ENCODE results near the gene SLC22A23.

DNA sequence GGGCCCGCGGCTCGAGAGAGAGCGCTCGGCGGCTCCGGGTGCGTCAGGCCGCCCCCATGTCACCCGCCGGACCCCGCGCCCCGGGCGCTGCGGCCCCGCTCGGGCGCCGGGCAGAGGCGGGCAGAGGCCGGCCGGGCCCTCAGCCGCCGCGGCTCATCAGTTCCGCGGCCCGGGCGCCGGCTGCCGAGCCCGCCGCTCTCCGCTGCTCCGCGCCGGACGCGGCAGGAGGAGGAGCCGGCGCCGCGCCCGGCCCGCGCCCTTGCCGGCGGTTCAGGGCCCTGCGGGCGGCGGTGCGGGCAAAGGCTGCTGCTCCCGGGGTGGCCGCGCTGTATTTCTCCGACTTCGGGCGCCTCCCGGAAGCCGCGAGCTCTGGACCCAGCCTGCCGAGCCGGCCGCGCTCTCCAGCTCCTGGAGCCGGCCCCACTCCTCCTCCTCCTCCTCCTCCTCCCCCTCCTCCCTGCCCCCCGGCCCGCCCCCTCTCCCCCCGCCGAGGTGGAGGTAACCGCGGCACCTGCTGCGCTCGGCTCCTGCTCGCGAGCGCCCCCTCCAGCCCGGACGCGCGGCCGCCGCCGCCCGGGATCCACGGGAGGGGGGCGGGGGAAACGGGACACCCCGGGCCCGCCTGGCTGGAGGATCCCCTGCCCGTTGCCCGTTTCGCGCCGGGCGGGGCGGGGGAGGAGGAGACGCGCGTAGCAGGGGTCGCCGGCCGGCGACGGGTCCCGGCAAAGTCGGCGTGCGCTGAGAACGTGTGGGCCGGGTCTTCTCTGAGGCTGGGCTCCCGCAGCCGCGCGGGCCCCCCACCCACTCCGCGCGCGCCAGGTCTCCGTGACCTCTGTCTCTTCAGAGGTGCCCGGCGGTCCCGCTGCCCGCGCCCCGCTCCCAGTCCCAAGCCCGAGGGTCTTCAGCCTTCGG is at the start of gene SLC22A23:
Gene SLC22A23, minus strand, starts transcription at position 382 of the 912 bp plus-strand sequence.
- RRBS, result 2% methylated on average over 53 of the region's 129 CpGs

DNA sequence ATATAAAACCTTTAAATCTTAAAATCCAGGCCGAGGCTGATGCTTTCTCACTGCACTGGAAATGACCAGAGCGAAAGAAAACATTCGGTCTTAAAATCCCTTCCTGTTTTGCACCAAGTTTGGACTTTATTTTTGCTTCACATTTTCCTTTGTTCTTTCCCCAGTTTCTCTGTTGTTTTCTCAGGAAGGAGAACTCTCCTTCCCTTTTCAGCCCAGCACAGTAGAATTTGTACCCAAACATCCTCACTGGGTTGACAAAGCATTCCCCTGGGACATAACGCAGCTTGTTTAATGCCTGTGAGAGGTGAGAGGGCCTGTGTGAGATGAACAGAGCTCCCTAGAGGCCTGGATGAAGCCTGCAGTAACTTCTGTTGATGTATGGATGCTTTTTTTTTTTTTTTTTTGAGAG is 104.8 kb upstream of the SLC22A23 start:
- RRBS, result no CpG with 5 or more reads among the region's 4 CpGs

DNA sequence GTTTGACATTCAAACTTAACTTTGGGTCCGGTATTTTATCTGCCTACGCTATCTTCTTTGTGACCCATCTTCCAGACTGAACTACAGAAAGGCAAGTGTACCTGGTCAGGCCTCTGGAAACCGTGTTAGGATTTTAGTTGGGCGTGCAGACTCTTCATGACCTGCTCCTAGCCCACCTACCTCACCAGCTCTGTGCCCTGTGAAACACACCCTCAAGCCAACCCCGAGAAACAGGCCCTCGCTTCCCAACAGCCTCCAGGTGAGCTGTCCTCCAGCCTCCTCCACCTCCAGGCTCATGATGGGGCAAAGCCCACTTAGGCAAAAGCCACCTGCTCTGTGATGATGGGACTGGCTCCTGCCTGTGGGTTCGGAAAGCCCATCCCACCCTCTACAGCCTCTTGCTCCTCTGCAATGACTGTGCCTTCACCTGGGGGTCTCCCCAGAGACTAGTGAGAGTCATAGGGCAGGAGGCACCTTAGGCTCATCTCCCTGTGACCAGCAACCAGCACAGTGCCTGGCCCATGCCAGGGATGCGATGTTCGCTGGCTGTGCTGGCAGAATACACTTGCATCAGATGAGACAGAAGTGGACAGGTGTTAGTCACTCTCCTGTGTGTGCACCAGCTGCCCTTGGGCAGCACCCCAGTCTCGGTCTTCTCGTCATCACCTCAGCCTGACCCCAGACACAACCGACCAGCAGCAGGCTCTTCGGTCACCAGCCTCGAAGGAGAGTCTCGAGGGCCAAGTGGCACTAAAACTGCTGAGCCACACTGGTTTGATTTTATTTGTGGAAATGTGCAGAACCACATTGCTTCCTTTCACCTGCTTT is 10.9 kb downstream of the PXDC1 start:
- RRBS, result no CpG with 5 or more reads among the region's 15 CpGs

DNA sequence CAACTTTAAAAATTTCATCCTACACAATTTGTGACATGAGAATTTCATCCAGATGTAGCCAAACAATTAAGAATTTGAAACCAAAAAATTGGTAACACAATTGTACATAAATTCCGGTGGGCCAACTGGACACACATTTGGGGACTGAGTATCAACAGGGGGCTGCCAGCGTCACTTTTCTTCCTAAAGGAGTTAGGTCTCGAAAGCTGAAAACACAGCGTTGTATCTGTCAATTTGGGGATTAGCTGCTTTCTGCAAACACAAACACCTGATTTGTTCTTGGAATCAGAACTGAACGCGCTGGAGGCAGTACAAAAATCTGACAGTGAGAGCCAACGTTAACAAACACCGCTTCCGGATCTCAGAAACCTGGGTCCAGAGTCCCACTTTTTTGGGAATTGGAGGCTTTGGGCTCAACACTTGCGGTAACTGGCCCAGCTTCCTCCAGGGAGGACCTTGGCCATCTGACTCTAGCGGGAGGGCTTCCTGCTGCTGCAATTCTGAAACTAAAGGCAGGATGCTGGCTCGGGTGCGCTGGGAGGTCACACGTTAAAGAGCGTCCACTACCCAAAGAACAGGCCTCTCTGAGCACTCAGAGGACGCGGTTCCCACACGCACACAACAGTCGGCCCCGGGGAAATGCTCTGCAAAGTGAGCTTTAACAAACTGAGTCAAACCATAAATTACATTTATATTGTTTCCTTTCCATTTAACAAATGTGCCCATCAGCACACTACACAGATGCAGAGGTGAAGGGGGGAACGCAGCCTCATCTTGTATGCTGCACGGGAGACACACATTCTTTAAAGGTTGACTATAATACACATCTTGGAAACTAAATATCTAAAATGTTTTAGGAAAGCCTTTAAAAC is 8.6 kb downstream of the PXDC1 start:
- RRBS, result no CpG with 5 or more reads among the region's 22 CpGs

DNA sequence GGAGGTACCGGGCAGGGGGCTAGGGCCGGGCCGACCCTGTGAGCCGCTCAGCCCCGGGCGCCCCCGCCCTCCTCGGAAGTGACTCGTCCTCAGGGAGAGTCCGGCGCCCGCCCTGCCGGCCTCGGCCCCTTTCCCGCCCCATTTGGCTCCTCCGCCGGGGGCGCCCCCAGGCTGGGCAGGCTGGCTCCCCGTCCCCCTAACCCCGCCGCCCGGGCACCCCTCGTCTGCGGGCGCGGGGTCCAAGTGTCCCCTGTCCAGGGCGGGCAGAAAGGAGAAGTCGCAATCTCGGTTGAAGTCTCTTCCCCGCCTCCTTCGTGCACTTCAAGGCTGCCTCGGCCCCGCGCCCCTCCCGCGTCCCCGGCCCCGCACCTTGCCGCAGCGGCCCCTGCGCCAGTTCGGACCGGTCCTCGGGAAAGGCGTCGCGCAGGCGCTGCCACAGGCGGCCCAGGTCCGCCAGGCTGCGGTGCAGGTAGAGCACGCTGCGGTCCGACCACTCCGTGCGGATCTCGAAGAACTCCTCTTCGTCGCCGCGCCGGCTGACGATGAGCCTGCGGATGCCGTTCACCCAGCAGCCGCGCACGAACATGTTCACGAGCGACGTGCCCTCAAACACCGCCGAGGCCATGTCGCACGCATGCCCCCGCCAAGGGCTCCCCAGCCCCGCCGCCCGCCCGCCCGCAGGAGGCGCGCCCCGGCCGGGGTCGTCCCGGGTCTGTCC is 447 bp downstream of the PXDC1 start:
- RRBS, result 20% methylated on average over 18 of the region's 87 CpGs

DNA sequence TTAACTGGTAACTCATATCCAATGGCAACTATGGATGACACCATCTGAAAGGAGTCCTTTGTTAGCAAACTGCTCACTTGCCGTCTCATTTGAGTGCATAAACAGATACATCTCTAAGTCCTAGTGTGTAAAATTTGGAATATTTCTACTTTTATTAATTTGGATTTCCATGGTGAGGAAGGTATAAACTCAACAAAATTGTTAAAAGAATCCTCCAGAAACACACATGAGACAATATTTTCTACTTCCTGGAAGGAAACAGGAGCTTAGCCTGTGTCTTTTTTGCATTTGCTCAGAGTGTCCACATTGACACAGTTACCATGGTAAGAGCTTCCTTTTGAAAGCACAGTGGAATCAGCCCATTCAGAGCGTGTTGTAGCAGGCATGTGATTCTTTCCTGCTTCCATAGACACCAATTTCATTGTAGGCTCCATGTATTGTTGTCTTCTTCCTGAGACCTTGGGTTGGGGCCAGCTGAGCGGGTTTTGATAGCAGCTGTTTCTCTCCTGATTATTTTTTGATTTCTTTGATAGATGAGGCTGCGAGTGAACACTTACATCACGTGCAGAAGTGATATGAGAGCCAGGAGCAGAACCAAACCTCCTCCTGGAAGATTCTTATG is 44.8 kb upstream of the PXDC1 start:
- RRBS, result no CpG with 5 or more reads among the region's 5 CpGs

DNA sequence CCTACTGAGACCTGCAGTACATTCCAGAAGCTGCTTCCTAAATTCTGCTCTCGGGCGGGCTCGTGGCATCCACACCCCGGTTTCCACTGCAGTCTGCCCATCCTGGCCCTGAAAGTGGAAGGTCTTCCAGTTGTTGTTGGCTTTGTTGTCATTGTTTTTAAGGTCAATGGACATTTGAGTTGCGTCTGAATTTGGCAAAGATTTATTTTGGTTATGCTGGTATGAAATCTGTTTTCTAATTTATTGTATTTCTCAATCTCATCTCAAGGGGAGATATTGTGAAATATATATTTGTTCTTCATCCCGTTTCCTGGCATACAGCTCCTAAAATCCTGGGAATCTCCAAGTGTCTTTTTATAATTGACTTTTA is 39.4 kb downstream of the FAM50B start:
- RRBS, result no CpG with 5 or more reads among the region's 6 CpGs

DNA sequence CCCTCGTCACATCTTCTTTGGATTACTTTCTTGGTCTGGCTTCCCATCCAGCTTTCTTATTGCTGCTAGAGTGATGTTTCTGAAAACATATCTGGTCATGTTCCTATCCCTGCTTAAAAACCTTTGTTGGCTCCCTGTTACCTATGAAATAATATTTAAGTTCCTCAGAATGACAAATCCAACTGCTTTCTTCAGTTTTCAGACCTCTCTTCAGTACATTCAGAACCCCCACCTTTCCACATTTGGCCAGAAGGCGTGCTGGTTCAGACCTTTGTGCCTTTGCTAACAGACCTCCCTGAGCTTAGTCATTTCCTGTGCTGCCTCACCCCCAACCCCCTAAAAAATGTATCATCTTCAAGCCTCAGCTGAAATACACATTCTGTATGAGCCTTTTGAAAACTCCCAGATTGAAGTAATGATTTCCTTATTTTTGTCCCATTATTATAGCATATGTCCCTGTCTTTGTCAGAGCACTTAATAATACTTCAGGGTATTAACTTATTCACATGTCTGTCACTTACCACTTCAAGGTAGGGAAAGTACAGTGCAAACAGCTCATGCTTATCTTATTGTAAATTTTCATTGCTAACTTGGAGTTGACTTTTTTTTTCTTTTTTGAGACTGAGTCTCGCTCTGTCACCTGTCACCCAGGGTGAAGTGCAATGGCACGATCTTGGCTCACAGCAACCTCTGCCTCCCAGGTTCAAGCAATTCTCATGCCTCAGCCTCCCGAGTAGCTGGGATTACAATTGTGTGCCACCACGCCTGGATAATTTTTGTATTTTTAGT is 19.7 kb downstream of the FAM217A start:
- RRBS, result no CpG with 5 or more reads among the region's 6 CpGs

GRCh38 chr6:4121868-4122206 is 13.5 kb downstream of the ECI2 start:
- RRBS, result no CpG with 5 or more reads among the region's 2 CpGs

- RRBS, result no CpG with 5 or more reads among the region's 4 CpGs
Observed at GRCh38 chr6:4345173-4345891, 210.0 kb upstream of the ECI2 start.

DNA sequence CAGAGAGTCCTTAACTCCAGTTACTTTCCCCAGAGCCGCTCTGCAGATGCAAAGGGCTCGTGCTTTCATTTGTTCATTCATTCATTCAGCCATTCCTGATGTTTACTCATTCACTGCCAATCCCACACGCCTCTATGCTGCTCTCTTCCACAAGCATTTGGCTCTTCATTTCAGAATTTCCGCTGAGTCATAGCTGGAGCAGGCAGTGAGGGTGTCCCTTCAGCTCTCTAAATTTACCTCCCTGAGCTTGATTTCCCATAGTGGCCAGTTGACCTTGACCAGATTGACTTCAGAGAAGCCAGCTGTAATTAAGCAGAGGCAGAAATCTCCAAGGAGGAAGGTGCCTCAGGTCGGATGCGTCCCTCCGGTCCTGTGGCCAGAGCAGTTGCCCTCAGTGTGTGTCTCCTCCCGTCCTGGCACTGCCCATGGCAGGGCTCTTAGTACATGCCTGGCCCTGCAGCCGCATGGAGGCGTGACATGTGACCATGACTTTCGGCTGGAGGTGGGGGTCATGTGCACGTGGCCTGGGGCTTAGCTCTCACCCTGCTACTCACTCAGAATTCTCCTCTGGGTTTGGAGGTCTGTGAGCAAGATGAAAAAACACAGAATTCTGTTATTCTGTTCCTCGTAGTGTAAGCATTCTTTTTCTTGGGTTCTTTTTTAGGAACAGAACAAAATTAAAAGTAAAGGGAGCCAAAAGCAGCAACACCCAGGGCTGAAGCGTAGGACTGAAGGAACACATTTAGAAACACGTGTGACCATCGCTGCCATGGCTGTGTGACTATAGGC is 267.3 kb upstream of the ECI2 start:
- RRBS, result no CpG with 5 or more reads among the region's 16 CpGs

- RRBS, result no CpG with 5 or more reads among the region's 15 CpGs
Observed at GRCh38 chr6:4724662-4725286, 51.4 kb upstream of the CDYL start.

DNA sequence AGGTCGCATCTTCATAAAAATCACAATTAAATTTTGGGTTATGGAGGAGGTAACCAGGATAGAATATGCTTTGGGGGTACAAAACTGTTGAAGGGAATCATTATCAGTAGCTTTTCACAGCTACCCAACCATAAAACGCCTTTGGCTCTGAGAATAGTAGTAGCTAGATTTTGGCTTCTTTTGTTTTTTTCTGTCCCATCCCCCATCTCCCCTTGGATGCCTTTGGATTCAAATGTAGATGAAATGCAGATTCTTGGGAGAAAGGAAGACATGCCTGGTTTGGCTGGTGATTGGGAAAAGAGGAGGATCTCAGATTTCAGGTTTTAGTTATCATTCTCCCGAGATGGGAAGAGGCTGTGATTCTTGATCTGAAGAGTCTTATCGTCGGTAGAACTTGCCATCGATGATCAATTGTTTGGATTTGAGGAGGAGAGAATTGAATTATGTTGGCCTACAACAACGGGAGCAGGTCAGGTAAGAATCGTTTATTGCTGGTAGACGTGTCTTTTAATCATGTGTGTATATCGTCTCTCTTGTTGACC is 3.4 kb upstream of the CDYL start:
- RRBS, result no CpG with 5 or more reads among the region's 10 CpGs

GRCh38 chr6:4951925-4952546 is 51.8 kb downstream of the RPP40 start:
- RRBS, result no CpG with 5 or more reads among the region's 19 CpGs

DNA sequence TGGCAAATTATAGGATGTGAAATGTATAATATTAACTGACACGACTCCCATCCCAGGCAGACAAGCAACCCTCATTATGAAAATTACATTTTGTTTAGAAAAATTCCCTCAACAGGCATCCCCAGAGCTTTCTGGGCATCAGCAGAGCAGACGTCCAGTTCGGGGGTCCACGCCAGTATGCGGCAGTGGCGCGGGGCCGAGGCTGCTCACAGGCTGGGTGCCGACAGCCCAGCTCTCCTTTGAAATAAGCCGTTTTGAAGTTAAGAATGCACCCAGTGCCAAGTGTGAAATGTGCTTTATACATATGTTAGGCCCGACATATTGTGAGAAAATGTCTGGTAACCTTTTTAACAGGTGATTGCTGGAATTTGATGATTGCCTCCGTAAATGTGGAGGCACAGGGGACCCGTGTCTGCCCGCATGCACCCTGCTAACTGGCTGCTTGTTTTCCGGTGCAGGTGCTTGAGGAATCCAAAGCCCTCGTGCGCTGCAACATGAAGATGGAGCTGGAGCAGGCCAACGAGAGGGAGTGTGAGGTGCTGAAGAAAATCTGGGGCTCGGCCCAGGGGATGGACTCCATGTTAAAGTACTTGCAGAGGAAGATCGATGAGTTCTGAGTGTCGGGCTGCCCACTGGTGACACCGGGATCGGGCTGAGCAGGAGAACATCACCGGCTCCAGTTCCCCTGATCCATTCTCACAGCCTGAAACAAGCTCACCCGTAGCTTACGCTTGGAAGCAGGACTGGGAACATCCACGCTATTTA is 50.2 kb downstream of the RPP40 start:
- RRBS, result no CpG with 5 or more reads among the region's 27 CpGs

DNA sequence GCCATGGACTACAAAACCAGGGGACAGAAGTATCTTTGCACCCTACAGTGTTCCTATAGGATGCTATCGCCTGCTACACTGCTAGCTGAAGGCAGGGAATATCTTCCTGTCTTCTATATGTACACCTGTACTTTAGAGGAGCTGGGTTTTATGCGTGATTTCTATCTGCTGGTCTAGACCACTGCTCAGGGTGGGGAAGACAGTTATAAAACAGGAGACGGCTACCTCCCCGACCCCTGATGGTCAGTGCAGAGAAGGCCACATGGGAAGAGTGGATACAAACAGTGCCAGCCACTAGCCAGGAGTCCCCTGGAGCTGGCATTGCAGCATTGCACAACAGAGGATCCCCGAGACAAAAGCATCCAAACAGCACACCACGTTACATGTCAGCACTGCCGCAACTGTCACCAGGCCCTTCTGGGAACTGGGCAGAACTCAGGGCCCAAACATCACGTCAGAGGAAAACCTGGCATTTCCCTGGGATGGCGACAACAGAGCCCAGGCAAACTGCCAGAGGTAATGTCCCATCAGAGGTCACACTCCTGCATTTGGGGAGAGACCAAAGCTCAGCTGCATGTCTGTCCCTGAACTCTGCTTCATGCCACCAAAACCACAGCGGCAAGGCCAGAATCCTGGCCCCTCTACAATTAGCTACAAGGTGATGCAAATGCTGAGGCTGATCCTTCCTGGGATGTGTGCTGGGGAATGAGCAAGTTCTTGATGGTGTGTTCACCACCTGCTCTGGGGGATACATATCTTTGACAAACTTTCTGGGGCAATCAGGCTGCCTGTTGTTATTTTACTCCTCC is 36.3 kb downstream of the PPP1R3G start:
- RRBS, result no CpG with 5 or more reads among the region's 10 CpGs

DNA sequence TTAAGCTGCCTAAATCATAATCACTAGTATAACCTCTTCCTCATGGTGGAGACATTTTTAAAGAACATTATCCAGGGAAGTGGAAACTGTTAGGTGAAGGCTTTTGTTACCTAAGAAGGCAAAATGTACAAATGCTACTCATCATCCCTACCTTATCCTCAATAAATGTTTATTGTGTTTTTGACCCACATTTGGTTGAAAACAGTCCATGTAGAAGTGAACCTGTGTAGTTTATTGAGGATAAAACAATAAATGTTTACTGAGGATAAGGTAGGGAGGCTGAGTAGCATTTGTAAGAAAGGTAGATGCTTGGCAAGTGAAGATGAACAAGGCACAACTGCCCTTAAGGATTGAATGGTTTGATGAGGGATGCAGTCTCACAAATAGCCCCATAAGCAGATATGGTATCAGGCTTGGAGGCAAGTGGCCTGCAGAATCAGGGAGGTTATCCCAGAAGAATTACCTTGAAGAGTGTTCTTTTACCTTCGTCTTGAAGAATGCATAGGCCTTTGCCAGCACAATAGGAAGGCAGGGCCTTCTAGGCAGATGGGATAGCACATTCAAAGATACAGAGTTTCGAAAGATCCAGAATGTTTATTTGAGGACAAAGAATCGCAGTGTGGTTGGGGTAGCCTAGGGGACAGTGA is 186.3 kb downstream of the FARS2 start:
- RRBS, result no CpG with 5 or more reads among the region's 3 CpGs

- RRBS, result no CpG with 5 or more reads among the region's 8 CpGs
Observed at GRCh38 chr6:5629571-5630453, 368.5 kb downstream of the FARS2 start.

DNA sequence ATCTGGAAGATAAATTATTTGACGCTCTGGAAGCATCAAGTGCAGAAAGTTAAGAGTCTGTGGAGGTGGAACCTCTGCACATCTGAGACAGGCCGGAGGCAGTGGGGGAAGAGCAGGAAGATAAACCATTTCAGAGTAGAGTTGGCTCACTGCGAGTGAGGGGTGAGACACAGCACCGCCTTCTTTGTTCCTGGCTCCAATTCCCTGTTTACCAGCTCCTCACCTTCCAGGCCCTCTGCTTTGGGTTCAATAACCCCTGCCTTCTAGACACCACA is 141.4 kb upstream of the NRN1 start:
- RRBS, result no CpG with 5 or more reads among the region's 4 CpGs

- RRBS, result no CpG with 5 or more reads among the region's 10 CpGs
Observed at GRCh38 chr6:6404910-6405451, 84.5 kb upstream of the F13A1 start.